Measurements from ENCODE around the gene GDNF.

- PRO-cap, 2 experiments = no peak in any of the 2 experiments
Measured at GRCh38 chr5:37839653-37840960, at the start of gene GDNF. GDNF (minus strand) TSS chr5:37840041.

DNA sequence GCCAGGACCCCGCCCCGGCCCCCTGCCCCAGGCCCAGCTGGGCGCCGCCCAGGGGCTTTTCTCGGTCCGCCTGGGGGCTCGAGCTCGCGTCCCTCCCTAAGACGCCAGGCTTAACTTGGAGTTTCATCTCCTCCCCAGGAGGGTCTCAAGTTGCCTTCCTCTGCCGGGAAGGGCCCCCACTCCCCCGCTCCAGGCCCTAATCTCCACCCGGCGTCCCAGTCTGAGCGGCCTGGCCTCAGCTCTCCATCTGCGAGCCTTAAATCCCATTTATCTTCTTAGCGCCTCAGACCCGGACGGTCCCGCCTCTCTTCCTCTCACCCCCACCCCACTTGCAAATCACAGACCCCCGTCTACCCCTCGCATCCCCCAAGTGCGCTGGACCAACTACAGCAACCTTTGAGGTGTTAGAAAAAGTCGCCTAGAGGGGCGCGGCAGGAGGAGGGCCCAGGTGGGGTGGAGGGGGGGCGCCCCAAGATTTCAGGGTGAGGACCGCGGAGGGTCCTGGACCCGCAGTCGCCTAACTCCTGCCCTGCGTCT lies 550 bp upstream of the EGFLAM start:
- PRO-cap, 2 experiments = no peak in any of the 2 experiments

DNA sequence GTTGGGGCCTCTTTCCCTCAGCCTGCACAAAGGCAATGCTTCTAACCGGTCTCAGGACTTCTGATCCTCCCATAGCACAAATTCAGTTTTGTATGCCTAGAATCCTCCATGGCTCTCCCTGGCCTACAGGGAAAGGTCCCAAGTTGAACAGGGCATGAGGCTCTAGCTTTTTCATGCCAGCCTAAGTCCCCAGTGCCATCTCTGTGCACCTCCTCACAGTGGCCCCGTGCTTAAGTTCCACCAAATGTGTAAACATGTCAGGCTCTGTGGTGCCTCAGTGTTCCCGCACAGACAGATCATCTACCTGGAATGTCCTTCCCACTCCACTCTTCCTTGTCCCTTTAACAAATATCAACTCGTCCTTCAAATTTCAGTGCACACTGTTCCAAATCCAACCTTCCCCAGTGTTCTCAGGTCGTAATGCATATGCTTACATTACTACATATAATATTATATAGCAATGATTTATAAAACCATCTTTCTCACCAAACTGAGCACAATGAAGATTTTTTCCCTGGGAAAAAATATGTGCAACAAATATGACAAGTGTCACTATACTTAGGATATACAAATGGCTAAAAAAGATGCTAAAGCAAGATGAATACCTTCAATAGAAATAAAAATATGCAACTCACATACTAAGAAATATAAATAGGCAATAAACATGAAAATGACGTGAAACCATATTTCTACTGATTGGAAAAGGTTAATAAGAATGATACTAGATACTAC lies 13.8 kb downstream of the LIFR start:
- PRO-cap, 2 experiments = no peak in any of the 2 experiments

- PRO-cap, 2 experiments = no peak in any of the 2 experiments
Measured at GRCh38 chr5:38650196-38650549, 93.7 kb upstream of the LIFR start.

- PRO-cap, 2 experiments = no peak in any of the 2 experiments
Measured at GRCh38 chr5:38807674-38808108, 38.1 kb upstream of the OSMR start.

GRCh38 chr5:38832441-38833105 lies 13.2 kb upstream of the OSMR start:
- PRO-cap, 2 experiments = no peak in any of the 2 experiments

DNA sequence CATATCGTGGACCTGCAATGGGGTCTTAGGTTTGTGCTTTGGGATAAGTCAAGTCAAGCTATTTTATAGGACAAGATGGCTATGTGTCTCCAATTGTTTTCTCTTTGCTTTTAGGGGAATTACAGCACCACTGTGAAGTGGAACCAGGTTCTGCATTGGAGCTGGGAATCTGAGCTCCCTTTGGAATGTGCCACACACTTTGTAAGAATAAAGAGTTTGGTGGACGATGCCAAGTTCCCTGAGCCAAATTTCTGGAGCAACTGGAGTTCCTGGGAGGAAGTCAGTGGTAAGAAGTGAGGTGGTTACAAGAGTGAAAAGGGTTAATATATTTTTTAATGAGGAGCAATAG lies 35.6 kb downstream of the OSMR start:
- PRO-cap, 2 experiments = no peak in any of the 2 experiments

DNA sequence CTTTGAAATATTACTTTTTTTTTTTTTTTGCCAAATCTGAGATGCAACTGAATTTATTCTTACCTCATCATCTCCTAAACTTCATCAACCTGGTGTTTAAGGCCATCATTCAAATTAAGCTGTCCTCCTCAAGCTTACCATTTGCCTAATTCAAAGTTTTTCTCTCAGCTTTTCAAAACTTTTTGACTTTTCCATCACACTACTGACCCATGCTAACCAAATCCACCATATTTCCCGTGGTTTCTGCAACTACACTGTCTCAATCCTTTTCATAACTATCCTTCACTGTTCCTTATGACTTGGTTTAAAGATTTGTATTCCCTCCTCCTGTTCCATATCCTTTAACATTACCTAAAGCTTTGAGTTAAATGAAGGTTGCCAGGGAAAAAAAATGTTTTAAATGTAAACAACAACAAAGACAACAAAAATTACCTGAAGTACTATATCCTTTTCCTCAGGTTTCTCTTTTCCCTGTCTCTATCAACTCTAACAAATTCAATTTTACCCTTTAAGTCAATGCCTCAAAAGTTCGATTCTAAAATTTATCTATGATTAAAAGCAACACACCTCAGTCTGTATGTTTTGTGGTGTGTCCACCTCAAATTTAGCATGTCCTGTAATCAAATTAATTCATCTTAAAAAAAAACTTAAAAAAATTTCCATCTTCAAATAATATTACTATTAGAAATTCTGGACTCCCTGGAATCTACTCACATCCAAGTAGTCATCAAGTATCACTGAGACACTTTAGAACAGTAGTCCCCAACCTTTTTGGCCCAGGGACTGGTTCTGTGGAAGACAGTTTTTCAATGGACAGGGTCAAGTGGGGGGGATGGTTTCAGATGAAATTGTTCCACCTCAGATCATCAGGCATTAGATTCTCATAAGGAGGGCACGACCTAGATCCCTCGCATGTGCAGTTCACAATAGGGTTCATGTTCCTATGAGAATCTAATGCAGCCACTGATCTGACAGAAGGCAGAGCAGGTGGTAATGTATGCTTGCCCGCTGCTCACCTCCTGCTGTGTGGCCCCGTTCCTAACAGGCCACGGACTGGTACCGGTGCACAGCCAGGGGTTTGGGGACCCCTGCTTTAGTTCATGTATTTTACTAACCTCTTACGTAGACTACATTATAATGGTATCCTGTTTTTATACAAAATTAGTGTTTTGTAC lies 27.4 kb downstream of the RICTOR start:
- PRO-cap, 2 experiments = no peak in any of the 2 experiments

DNA sequence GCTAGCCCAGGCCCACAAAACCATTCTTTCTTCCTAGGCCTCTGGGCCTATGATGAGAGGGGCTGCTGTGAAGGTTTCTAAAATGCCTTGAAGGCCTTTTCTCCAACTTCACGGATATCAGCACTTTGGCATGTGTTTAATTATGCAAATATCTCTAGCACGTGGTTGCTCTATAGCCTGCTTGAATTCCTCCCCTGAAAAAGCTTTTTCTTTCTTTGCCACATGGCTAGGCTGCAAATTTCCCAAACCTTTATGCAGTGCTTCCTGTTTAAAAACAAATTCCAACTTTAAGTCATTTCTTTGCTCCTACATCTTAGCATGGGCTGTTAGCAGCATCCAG lies 7.9 kb downstream of the RICTOR start:
- PRO-cap, 2 experiments = no peak in any of the 2 experiments

GRCh38 chr5:39076838-39077710 lies 2.9 kb upstream of the RICTOR start:
- PRO-cap, 2 experiments = no peak in any of the 2 experiments

GRCh38 chr5:39199784-39200722 lies 19.3 kb downstream of the FYB1 start:
- PRO-cap, 2 experiments = peak in 1 of 2 experiments; most common minus-strand start chr5:39200217 (in 1)

- PRO-cap, 2 experiments = no peak in any of the 2 experiments
Measured at GRCh38 chr5:39201229-39201804, 18.0 kb downstream of the FYB1 start.

DNA sequence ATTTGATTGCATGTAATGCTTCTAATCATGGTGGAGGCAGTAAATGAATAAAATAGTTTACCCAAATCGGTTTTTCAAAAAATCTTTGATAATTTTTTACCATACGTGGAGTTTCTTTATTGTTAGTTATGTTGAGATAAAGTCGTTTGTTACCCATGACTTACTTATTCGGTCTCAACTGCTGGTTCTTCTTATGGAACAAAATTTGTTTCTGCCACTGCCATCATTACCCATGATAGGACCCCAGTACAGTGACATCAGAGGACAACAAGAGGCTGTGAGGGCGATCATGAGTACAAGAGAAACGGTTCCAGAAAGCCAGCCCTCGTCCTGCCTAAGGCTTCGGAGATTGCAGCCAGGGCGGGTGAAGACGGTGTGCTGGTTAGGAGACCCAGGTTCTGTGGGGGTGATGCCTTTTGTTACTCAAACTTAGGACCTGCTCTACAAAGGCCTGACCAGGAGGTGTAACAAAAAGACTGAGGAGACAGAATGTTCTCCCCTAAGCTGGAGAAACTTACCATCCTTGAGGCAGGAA lies 10.9 kb downstream of the FYB1 start:
- PRO-cap, 2 experiments = no peak in any of the 2 experiments

DNA sequence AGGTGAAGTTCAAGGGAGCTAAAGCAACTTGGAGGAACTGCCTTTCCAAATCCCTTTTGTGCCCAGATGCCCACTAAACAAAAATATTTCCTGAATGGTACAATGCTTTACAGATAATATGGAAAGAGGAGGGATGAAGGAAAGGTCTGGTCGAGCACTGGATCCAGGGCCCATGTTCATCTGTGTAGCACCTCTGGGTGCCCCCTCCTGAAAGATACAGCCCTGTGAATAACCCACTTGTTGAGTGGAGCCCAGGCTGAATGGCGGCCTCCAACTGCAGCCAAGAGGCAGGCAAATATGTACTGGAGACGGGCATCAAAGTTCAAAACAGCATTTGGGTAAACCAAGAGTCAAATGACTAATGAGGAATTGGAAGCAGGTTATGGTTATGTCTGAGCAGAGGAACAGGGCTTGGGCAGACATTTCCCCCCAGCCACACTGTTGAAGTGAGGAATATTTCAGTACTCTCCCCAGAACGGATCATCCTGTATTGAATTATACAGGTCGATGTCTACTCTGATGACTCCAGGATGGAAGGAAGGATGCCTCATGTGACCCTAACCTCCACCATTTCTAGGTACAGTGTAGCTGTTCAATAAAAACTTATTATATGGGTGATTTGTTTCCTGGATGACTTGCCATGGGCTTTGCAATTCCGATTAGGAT lies 1.0 kb downstream of the C9 start:
- PRO-cap, 2 experiments = no peak in any of the 2 experiments

GRCh38 chr5:39370431-39371094 lies 6.3 kb upstream of the C9 start:
- PRO-cap, 2 experiments = no peak in any of the 2 experiments

- PRO-cap, 2 experiments = no peak in any of the 2 experiments
Measured at GRCh38 chr5:40033340-40033855, 608.6 kb upstream of the DAB2 start.

- PRO-cap, 2 experiments = no peak in any of the 2 experiments
Measured at GRCh38 chr5:40202890-40203411, 476.8 kb upstream of the PTGER4 start.

DNA sequence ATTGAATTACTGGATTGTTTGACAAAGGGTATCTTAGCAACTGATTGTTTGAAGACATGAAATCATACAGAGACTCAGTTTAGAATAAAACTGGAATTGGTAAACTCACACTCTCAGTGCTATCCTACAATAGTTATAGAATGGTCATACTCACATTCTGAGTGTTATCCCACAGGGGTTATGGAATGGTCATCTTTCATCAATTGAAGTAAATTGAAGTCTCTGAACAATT lies 358.1 kb upstream of the PTGER4 start:
- PRO-cap, 2 experiments = no peak in any of the 2 experiments

GRCh38 chr5:40442357-40442943 lies 237.3 kb upstream of the PTGER4 start:
- PRO-cap, 2 experiments = peak in 2 of 2 experiments; most common plus-strand start chr5:40442730 (in 2); most common minus-strand start chr5:40442508 (in 2)

DNA sequence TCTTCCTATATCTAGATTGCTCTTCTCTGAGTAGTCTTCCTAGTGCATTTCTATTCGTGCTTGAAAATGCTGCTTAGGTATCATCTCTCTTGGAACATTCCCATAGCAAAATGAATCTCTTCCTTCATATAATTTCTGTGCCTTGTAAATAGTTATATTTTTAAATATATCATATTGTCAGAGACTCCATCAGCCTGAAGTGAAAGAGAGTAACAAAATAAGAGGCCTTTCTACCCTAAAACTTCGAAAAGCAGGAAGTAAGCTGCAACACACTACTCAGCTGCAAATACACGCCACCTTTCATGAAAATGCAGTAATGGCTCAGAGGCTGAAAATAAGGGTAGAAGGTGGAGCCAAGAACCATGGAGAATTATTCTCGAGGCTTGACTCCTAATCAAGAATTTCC lies 30.3 kb upstream of the PTGER4 start:
- PRO-cap, 2 experiments = no peak in any of the 2 experiments

Data from Colon Carcinoma Metastatic in the Lung (tissue), 2 donors.